ENCODE measurements around the genes ARFGEF2 and STAU1.

DNA sequence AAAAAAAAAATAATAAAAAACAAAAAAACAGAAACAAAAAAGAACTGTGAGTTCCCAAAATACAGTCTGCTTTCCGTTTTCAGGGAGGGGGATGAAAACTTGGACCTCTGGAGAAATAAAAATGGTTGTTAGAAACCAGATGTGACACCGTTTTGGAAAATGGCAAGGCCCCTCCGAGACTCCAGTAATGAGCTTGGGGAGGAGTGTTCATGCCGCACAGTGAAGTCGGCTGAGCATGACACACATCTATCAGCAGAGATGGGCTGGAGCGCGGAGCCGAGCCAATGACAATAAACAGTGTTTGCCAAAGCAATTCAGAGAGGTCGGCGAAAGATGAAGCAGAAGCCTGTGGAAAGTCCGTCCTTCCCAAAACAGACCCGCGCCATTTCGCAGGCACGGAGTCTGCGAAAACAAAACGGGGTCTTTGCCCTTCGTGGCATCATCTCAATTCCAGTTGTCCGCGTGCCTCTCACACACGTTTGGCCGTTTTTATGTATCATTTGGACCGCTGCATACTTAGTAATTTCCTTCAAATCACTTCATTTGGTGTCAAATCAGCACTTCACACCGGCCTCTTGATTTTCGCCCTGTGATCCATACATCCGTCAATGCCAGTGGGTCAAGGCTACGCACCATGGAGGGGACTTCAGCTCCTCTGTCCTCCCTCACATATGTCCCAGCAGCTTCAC is 71.4 kb downstream of the SULF2 start:
- PRO-cap, 2 experiments, result peak in 1 of 2 experiments; most common plus-strand start position 341 of the sequence (in 1)
- RAMPAGE, long total RNA, 5 experiments, result no peak in any of the 5 experiments

- PRO-cap, 2 experiments, result peak in 2 of 2 experiments; most common plus-strand start chr20:47742237 (in 2)
- RAMPAGE, long total RNA, 5 experiments, result no peak in any of the 5 experiments
Observed at GRCh38 chr20:47741854-47742540, 43.3 kb downstream of the SULF2 start.

DNA sequence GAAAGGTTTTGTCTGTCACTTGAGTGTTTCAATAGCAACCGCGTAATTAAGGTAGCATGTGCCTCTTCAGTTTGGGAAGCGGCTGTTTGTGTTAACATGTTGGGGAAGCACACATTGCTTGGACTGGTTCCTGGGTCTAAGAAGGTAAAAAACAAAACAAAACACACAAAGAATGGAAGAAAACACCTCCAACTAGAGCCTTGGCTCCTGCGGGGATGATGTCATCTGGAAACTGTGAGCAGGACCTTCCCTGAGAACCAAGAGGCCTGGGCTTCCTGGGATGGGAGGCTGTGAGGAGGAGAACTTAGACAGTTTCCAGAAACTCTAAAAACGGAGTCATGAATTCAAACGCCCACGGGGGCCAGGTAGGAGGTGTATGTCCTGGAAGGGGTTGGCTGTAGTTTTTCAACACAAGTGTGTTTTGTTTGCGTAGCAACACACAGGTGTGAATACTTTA is 72.9 kb upstream of the SULF2 start:
- PRO-cap, 2 experiments, result no peak in any of the 2 experiments
- RAMPAGE, long total RNA, 5 experiments, result no peak in any of the 5 experiments

DNA sequence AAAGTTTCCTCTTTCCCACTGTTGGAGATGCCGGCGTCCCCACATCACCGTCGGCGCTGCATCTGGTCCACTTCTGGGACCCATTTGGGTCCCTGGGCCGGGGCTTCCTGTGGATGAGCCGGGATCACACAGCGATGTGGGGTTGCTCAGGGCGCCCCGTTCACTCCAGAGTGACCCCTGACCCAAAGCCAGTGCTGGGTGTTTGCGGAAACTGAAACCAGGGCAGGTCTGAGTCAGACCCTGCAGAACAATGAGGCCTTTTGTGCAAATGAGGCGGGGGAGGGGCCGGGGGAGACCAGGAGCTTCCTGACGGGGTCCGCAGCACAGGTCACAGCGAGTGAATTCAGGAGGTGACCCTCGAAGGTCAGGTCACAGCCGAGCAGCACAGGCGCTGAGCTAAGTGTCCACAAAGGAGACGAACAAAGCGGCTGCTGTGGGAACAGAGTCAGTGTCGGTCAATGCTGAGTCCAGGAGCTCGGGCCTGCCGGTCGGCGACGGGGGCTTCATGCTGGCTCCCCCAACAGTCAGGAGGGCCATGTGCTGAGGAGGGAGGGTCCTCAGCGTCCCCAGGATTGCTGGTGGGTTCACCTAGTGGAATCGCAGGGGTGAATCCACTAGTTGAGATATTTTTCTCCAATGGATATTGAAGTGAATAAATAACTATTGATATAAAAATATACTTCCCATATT is 188.2 kb upstream of the SULF2 start:
- PRO-cap, 2 experiments, result no peak in any of the 2 experiments
- RAMPAGE, long total RNA, 5 experiments, result no peak in any of the 5 experiments

DNA sequence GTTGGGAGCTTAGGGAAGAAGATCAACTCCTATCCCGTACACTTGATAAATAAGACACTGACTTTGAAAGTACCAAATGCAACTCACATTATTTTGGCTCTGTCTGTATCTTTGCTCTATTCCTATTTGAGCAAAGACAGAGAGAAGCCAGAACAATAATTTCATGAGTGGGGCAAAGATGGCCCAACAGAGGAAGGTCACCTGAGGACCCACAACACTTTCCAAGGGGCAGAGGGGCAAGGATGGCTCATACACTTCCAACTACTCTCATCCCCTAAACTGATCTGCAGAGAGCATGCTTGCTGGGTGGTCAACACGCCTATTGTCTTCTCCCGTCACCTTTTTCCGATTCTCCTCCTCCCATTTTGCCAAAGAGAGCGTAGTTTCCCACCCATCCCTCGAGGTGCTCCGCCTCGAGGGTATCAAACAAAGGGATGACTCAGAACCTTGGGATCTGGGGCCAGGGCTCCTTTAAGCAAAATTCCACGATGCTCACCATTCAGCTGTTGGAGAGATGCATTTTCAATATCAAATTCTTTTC is 507.4 kb upstream of the SULF2 start:
- PRO-cap, 2 experiments, result no peak in any of the 2 experiments
- RAMPAGE, long total RNA, 5 experiments, result no peak in any of the 5 experiments

- PRO-cap, 2 experiments, result no peak in any of the 2 experiments
- RAMPAGE, long total RNA, 5 experiments, result no peak in any of the 5 experiments
Observed at GRCh38 chr20:48647415-48648195, 180.2 kb downstream of the PREX1 start.

DNA sequence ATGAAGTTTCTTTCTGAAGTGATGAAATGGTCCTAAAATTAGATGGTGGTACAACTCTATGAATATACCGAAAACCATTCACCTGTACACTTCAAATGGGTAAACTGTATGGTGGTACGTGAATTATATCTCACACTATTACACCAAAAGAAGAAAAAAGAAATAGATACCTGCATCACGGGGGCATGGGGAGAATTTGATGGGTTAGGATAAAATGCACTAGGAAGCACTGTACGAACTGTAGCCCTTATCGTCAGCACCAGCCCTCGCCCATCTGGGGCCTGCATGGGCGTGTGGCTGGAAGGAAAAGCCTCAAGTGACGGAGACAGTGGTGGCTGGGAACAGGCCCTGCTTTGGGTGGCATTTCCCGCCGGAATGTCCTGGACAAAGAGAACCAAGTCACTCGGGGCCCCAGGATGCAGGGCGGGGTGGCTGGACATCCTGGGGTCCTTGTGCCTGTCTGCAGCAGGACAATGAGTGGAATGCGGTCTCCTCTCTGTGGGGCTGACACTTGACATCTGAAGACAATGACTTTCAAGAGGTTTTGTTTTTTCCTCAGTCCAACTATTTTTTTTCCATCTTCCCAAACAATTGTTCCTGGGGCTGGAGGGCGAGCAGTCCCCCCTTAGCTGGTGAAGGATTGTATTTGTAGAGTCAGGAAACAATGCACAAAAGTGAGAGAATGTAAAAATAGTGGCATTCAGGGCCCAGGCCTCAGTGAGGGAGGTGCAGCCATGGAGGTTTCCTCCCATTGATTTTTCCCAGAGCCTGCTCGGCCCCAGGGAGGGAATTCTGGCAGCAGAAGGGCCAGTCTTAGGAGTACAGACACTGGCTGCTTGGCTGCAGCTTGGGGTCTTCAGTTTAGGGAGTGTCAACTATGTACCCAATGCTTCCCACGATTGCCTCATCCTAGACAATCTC is 64.5 kb downstream of the PREX1 start:
- PRO-cap, 2 experiments, result no peak in any of the 2 experiments
- RAMPAGE, long total RNA, 5 experiments, result no peak in any of the 5 experiments

- PRO-cap, 2 experiments, result no peak in any of the 2 experiments
- RAMPAGE, long total RNA, 5 experiments, result no peak in any of the 5 experiments
Observed at GRCh38 chr20:48773803-48774627, 53.8 kb downstream of the PREX1 start.

DNA sequence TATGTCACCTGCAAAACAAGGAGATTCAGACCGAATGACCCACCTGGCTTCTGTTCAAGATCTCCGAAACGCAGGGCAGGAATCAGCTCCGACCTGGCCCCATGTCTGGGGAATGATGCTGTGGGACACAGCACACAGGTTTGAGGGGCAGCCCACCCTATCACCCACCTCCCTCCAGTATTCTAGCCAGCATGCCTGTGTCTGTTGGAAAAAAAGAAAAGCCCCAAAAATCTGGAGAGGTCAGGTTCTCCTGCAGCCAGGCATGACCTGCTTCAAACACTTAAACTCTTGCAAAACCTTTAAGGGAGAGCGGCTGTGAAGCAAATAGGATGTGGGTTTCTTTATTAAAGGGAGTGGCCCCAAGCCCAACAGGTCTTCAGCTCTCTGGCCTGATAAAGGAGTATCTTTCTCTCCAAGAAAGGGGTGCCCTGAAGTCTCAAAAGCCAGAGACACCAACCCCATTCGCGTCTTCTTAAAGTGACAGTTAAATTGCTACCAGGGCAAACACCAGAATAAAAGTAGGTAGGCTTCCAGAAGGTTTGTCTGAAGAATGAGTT is 6.4 kb downstream of the PREX1 start:
- PRO-cap, 2 experiments, result no peak in any of the 2 experiments
- RAMPAGE, long total RNA, 5 experiments, result no peak in any of the 5 experiments

- PRO-cap, 2 experiments, result no peak in any of the 2 experiments
- RAMPAGE, long total RNA, 5 experiments, result no peak in any of the 5 experiments
Observed at GRCh38 chr20:48913729-48914239, 7.7 kb upstream of the ARFGEF2 start.

GRCh38 chr20:48921105-48921854 is at the start of gene ARFGEF2:
Gene ARFGEF2, plus strand, starts transcription at chr20:48921711.
- PRO-cap, 2 experiments, result peak in 2 of 2 experiments; most common plus-strand start chr20:48921736 (in 1); most common minus-strand start chr20:48921617 (in 1)
- RAMPAGE, long total RNA, 5 experiments, result no peak in any of the 5 experiments

DNA sequence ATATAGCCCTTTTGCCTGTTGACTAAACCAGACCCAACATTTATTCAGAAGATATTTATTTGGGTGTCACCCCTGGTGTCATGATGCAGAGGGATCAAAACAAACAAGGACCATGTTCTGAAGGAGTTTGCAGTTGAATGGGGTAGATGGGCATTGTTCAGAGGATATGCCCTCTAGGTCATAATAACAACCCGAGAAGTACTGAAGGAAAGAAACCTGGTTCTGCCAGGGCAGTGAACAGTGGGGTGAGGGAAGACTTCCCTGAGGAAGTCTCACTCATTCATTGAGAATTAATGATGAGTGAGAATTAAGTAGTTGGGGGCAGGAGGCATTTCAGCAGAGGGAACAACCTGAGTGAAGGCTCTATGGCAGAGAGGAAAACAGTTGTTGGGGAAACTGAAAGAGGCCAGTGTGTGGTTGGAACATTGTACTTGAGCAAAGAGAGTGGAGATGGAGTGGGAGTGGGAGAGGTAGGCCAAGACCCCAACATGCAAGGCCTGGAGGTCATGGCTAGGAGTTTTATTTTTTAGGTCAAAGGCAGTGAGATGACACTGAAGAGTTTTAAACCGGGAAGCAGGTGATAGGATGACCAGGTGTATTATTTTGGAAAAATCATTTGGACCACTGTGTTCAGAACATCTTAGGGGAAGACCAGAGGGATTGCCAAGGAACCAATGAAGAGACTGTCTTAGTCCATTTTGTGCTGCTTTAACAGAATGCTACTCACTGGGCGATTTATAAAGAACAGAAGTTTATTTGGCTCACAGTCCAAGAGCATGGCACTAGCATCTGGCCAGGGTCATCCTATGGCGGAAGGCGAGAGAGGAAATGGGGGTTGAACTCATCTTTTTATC is 8.1 kb downstream of the ARFGEF2 start:
- PRO-cap, 2 experiments, result no peak in any of the 2 experiments
- RAMPAGE, long total RNA, 5 experiments, result no peak in any of the 5 experiments

DNA sequence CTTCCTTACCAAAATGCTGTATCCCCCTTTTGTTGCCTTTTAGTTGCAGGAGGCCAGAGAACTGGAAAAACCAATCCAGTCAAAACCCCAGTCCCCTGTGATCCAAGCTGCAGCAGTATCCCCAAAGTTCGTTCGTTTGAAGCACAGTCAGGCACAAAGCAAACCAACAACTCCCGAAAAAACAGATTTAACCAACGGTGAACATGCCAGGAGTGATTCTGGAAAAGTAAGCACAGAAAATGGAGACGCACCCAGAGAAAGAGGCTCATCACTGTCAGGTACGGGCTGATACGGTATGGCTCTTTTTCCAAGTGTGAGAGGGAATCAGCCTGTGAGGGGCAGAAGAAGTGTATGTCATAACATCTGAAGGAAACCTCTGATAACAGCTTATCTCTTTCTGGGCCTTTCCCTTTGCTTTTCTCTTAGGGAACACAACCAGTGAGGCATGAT is 32.0 kb downstream of the ARFGEF2 start:
- PRO-cap, 2 experiments, result no peak in any of the 2 experiments
- RAMPAGE, long total RNA, 5 experiments, result no peak in any of the 5 experiments

GRCh38 chr20:49051650-49052692 is 5.9 kb downstream of the CSE1L start:
- PRO-cap, 2 experiments, result no peak in any of the 2 experiments
- RAMPAGE, long total RNA, 5 experiments, result no peak in any of the 5 experiments

DNA sequence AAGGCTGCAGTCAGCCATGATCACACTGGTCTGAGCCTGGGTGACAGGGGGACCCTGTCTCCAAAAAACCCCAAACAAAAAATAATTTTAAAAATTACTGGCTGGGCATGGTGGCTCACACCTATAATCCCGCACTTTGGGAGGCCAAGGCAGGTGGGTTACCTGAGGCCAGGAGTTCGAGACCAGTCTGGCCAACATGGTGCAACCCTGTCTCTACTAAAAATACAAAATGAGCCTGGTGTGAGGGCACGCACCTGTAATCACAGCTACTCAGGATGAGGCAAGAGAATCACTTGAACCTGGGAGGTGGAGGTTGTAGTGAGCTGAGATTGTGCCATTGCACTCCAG is 58.8 kb downstream of the CSE1L start:
- PRO-cap, 2 experiments, result no peak in any of the 2 experiments
- RAMPAGE, long total RNA, 5 experiments, result no peak in any of the 5 experiments

DNA sequence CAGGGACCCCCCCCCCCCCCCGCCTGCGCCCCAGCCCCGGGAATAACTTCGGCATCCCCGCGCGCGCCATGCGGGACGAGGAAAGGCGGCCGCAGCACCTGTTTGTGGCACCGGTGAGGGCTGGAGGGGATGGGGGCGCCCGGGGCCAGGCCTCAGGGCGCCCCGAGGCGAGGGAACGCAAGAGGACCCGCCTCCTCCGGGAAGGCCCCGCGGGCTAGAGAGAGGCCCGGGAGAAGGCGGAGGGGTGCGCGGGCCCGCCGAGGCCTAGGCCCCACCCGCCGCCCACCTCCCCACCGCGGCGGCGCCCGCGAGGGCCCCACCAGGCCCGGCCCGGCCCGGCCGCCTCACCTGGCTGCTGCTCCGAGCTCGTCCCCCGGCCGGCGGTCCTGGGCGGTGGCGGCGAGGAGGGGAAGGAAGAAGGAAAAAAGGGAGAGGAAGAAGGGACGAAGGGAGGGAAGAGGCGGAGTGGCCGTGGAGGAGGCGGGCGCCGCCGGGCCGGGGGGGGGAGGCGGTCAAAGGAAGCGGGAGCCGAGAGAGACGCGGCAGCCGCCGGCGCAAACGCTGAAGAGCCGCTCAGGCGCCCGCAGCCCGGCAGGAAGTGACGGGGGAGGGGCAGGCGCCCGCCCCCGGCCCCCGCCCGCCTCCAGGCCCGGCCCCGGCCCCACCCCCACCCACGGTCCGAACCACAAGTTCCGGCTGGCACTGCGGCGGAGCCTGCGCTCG is at the start of gene STAU1:
Gene STAU1 (minus strand): TSS at position 567 of the 723 bp plus-strand sequence.
- PRO-cap, 2 experiments, result peak in 2 of 2 experiments; most common minus-strand start position 388 of the sequence (in 2)
- RAMPAGE, long total RNA, 5 experiments, result start-site peak on the minus strand in 2 of 5 experiments, centred at positions 448 to 571 of the sequence, 121 to 1,310 reads per replicate

GRCh38 chr20:49245659-49246846 is 26.8 kb downstream of the DDX27 start:
- PRO-cap, 2 experiments, result no peak in any of the 2 experiments
- RAMPAGE, long total RNA, 5 experiments, result no peak in any of the 5 experiments

GRCh38 chr20:49289939-49290383 is 12.1 kb upstream of the ZNFX1 start:
- PRO-cap, 2 experiments, result no peak in any of the 2 experiments
- RAMPAGE, long total RNA, 5 experiments, result no peak in any of the 5 experiments

DNA sequence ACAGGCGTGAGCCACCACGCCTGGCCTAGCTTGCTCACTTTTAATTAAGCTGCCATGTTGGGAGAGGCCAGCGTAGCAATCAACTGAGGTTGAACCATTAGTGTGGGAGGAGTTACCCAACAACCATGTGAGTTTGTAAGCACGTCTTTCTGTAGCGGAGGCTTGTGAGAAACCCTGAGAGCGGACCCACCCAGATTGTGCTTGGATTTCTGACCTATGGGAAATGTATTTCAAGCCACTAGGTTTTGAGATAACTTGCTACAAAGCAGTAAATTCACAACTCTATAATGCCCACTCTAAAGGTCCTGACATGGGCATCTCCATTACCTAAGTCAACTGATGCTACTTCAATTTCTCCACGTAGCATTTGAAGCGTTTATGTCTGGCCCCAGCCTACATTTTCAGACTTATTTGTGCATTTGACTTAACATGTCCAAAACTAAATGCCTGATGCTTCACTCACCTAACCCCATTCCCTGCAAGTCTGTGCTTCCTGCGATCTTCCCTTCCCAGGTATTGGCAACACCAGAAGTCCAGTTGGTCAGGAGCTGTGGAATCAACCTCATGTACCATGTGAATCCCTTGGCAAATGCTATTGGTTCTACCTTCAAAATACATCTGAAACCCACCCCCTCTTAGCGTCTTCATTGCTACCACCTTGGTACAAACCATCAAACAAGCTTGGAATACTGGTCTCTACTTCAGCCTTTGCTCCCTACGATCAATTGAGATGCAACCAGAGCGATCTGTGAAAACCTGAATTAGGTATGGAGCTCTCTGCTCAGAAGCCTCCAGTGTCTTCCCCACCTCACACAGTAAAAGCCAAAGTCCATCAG is 12.7 kb upstream of the ZNFX1 start:
- PRO-cap, 2 experiments, result no peak in any of the 2 experiments
- RAMPAGE, long total RNA, 5 experiments, result no peak in any of the 5 experiments

GRCh38 chr20:49420898-49421565 is 61.4 kb downstream of the KCNB1 start:
- PRO-cap, 2 experiments, result no peak in any of the 2 experiments
- RAMPAGE, long total RNA, 5 experiments, result no peak in any of the 5 experiments